Omental fat pad (tissue), 4 donors: Measurements from ENCODE around the gene CRTAM.

DNA sequence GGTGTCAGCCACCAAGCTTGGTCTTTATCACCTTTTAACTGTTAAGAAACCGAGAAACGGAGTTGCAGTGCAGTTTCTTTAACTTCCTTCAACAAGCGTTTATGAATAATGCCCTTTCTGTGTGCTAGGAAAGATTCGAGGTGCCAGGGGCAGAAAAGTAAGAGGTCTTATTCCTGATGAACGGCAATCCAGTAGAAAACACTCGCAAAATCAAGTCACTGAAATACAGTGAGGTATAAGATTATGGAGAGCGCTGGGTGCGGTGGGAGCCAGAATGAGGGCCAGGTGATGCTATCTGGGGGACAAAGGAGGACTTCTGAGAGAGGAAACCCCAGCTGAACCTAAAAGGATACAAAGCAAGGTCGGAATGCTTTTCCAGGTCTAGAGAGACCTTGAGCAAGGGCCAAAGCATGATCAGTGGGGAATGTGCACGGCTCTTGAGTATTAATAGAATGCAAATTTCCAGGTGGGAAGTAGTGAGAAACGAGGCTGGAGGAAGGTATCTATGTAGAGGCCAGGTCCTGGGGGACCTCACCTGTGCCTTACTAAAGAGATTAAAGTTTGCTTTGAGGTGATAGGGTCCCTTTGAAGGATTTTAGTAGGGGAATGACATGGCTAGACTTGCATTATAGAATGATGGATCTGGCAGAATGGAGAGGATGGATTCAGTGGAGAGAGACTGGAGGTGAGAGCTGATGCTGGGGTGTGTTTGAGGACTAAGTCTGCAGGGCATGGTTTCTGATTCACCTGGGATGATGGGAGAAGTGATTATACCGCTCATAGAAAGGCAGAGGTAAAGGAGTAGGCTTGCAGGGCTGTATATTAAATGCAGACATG is 84.8 kb downstream of the SORL1 start:
- PRO-cap = no peak
- RAMPAGE, long total RNA, 4 experiments = no peak in any of the 4 experiments

DNA sequence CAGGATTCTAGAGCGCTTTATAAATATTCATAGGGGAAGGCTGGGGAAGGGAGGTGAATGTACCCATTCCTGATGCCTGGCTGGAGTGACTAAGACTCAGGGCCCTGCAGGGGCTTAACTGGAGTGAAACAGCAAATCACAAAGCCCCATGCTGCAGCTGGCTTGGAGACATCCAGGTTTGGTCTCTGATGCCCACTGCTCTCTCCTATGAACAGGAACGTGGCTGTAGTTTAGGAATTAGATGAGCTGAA is 185.4 kb downstream of the BLID start:
- PRO-cap = no peak
- RAMPAGE, long total RNA, 4 experiments = no peak in any of the 4 experiments

DNA sequence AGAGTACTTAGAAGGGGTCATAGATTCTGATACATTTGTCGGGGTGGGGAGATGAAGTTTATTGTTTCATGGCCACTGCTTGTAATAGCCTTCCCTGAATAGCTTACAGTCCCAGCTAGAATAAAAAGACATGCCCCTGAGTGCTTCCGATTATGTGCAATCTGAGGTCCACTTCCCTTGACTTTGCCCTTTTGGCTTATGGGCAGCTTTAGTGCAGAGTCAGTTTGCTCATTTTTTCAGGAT is 184.2 kb downstream of the BLID start:
- PRO-cap = no peak
- RAMPAGE, long total RNA, 4 experiments = no peak in any of the 4 experiments

DNA sequence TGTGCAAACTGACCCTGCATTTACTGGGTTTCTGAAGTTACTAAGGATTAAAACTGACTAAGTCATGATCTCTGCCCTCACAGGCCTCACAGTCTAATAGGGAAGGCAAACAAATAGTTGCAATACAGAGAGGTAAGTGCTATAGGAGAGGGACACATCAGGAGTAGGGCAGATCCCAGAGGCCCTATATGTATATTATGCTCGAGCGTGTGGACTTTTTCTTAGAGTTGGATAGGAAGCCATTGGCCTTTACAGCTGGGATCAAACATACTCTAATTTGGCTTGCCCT is 183.9 kb downstream of the BLID start:
- PRO-cap = no peak
- RAMPAGE, long total RNA, 4 experiments = no peak in any of the 4 experiments

DNA sequence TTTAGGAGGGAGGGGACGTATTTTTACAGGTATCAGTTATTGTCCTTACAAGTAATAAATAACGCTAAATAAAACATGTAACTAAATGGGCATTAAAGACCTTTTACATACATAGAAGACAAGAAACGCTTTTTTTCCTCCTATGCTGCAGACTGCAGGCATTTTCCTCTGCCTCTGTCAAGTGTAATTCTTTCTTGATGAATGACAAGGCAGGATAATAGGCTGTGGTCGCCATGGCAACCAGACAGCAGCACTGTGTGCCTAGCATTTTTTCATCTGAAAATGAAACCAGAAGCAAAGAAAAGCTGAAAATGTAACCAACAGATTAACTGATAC is 46.1 kb downstream of the BLID start:
- PRO-cap = no peak
- RAMPAGE, long total RNA, 4 experiments = no peak in any of the 4 experiments

- PRO-cap = no peak
- RAMPAGE, long total RNA, 4 experiments = no peak in any of the 4 experiments
Measured at GRCh38 chr11:122096636-122096981, 19.4 kb downstream of the BLID start.

DNA sequence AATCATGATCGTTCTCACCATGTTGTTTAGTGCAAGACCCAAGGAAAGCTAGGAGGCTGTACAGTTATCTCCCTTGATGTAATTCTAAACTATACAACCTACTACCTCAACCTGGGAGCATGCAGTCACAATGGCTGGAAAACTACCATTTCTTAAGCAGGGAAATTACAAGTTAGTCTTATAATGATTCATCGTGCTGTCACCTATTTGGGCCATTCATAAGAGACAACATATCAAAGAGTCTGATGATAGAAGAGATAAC is 30.4 kb upstream of the BLID start:
- PRO-cap = no peak
- RAMPAGE, long total RNA, 4 experiments = no peak in any of the 4 experiments

DNA sequence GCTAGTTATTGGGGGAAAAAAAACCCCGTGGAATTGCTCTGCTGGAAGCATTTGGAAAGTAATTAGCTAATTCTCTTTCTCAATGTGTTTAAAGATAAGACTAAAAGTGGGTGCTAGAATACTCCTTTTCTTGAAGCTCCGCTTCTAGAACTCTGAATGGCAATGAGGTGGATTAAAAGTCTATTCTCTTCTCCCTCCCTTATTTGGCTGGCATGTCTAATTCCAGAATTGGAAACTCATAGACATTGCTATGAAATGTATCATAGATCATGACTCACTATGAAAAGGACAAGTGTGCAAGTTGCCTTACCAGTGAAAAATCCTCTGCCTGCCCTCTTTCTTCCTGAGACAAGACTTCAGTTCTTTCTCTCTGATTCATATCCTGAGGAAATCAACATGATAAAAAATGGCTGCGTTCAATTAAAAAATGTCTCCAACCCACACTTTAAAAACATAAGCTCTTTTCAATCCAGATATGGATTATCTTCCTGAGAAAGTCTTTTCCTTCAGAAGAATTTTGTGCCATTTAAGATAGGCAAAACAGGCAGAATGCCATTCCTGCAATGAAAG is 73.2 kb upstream of the BLID start:
- PRO-cap = no peak
- RAMPAGE, long total RNA, 4 experiments = no peak in any of the 4 experiments

DNA sequence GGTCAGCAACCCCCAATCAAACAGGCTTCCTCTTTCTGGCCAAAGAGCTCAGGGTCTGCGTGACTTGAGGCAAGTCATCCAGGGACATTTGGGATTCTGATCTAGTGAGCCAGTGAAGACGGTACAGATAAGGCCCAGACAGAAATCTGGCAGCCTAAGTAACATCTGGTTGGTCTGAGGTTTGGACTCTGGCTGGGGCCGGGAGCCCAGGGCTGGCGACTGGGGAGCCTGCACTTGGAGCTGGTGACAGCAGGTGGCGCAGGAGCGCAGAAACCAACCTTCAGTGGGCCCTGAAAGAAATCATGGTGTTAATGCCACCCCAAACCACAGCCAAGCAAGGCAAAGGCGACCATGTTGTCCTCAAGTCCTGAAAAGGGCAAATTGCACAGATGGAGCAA is 99.3 kb upstream of the BLID start:
- PRO-cap = no peak
- RAMPAGE, long total RNA, 4 experiments = no peak in any of the 4 experiments

DNA sequence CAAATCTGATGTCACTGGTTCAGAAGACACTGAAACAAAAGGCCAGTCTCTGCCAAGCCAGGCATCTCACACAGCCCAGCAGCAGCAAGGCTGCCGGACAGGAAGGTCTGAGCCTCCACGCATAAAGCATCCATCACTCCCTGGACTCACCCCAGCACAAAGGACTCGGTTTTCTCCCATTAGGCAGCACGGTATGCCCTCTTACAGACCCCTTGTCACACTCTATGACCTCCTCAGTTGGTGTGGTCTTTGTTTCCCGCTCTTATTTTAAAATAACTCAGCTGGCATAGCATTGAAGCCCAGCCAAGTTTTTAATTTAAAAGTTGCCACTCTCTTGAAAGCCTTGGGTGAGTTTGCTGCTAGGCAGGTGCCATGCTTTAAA is 204.3 kb upstream of the BLID start:
- PRO-cap = no peak
- RAMPAGE, long total RNA, 4 experiments = no peak in any of the 4 experiments

GRCh38 chr11:122336195-122336822 is 220.3 kb upstream of the BLID start:
- PRO-cap = no peak
- RAMPAGE, long total RNA, 4 experiments = no peak in any of the 4 experiments

GRCh38 chr11:122353970-122354458 is 238.0 kb upstream of the BLID start:
- PRO-cap = no peak
- RAMPAGE, long total RNA, 4 experiments = no peak in any of the 4 experiments

GRCh38 chr11:122422494-122423155 is 232.9 kb upstream of the UBASH3B start:
- PRO-cap = no peak
- RAMPAGE, long total RNA, 4 experiments = start-site peak on the minus strand in 2 of 4 experiments, at chr11:122422746-122422868 at its widest, 57 to 205 reads per replicate

DNA sequence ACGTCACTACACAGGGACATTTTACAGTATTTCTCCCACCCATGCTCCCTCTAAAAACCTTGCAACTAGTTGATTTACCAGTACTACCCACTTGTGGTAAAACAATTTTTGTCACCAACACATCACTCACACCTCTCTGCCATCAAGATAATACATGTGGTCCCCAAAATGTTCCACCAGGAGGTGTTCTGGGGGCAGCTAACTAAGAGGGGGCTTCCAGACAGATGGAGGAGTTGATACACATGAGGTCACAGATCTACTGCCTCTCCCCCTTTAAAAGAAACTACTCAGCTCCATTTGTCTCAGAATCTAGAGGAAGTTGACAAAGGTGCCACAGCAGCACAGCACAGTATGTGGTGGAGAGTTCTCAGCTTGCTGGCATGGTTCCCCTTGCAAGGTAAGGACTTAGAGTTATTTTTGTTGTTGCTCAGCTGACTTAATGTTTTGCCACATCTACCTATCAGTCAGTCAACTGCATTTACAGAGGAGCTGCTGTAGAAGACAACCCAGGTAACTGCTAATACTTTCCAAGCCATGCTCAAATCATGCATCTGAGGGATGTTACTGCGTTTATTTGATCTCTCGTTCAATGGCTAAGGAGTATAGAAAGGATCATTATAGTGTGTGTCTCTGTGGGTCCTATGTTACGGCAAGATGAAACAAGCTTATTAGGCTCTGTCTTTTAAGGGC is at the start of gene CRTAM:
Gene CRTAM, plus strand, starts transcription at position 305 of the 690 bp plus-strand sequence.
- PRO-cap = no peak
- RAMPAGE, long total RNA, 4 experiments = no peak in any of the 4 experiments

- PRO-cap = bidirectional peak, plus-strand start at chr11:123062341, minus-strand start at chr11:123062139; unidirectional peak, plus-strand start at chr11:123062632
- RAMPAGE, long total RNA, 4 experiments = start-site peak on the plus strand in 4 of 4 experiments, at chr11:123062625-123062666 at its widest, 5 to 68 reads per replicate; start-site peak on the minus strand in 1 of 4 experiments, at chr11:123062449-123062462 at its widest, 79 reads per replicate
Measured at GRCh38 chr11:123062258-123063312, 649 bp upstream of the HSPA8 start.

- PRO-cap = no peak
- RAMPAGE, long total RNA, 4 experiments = no peak in any of the 4 experiments
Measured at GRCh38 chr11:123065499-123066379, 3.8 kb upstream of the HSPA8 start.

DNA sequence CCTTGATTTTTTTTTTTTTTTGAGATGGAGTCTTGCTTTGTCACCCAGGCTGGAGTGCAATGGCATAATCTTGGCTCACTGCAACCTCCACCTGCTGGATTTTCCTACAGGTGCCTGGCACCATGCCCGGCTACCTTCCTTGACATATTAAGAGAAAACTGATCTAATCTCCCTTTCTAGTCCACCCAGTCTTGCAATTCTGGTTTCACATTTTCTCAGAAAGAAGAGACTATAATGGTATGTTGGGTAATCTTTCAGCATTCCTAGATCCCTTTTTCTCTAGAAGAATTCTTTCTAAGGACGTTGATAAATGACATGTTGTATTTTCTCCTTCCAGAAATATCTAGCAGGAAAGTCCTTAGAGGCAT is 10.4 kb upstream of the HSPA8 start:
- PRO-cap = no peak
- RAMPAGE, long total RNA, 4 experiments = no peak in any of the 4 experiments

DNA sequence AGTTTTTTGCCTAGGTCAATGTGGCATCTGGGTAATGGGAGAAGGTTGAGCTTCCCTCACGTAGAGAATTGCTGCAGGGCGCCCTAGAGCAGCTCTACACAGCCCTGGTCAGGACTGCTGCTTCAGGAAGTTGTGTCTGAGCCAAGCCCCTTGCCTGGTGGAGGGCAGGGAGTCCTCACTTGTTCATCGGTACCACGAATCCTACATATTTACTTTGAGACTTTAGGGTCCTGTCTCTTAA is 1.6 kb downstream of the GRAMD1B start:
- PRO-cap = no peak
- RAMPAGE, long total RNA, 4 experiments = no peak in any of the 4 experiments

- PRO-cap = no peak
- RAMPAGE, long total RNA, 4 experiments = no peak in any of the 4 experiments
Measured at GRCh38 chr11:123450530-123451050, 20.5 kb downstream of the GRAMD1B start.

GRCh38 chr11:123453810-123454918 is 24.1 kb downstream of the GRAMD1B start:
- PRO-cap = no peak
- RAMPAGE, long total RNA, 4 experiments = no peak in any of the 4 experiments